RPMI7951 (cell line): ENCODE measurements around a stretch of chr20.

DNA sequence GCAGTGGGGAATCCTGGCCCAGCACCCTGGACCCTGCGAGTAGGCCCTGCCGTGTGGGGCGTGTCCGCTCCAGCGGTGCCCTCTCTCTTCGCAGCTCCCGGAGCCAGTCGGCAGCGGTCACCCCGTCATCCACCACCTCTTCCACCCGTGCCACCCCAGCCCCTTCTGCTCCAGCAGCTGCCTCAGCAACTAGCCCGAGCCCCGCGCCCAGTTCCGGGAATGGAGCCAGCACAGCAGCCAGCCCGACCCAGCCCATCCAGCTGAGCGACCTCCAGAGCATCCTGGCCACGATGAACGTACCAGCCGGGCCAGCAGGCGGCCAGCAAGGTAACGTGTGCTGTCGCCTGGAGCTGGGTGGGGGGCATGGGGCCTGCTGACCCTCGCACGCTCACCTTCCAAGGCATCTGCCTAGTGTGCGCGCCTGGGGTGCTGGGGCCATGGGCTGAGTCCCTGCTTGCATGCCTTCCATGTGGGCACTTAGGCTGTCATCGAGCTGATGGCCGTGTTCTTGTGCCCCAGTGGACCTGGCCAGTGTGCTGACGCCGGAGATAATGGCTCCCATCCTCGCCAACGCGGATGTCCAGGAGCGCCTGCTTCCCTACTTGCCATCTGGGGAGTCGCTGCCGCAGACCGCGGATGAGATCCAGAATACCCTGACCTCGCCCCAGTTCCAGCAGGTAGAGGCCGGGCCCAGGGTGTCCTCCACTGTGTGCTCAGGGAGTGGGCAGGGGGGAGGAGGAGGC is 4.9 kb downstream of the ADRM1 start:
- RAMPAGE, long total RNA, result no peak

GRCh38 chr20:62330739-62331249 is 28.0 kb downstream of the ADRM1 start:
- RAMPAGE, long total RNA, result no peak

- RAMPAGE, long total RNA, result no peak
These were observed 17.5 kb downstream of the LAMA5 start for GRCh38 chr20:62349582-62349950.

DNA sequence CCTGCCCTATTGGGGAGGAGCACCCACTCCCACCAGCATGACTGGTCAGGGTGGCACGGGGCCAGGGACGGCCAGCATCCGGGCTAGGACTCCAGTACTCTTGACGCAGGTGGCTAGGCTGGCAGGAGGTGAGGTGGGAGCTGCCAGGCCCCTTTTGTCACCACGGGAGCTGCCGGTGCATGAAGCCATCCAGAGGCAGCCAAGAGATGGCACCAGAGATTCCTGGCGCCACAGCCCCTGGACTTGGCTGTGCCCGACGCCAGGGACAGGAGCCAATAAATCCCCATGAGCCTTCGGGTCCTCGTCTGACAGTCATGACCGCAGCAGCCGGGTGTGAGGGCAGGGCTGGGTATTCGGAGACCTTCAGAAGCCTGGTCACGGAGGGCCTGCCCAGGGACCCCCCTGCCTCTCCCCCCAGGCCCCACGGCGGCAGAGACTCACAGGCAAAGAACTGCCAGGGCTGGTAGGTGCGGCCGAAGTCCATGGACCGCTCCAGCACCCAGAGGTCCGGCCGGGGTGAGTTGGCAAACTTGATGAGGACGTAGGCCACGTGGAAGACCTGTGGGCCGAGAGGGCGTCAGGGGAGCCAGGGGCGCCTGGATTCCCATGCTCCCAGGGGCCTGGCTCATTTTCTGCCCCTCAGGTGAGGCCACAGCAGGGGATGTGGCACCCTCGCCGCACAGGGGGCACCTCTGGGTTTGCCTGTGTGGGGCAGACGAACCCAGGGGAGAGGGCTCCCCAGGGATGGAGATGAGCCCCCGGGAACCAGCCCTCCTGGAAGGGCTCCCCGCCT is 14.2 kb downstream of the LAMA5 start:
- RAMPAGE, long total RNA, result no peak

DNA sequence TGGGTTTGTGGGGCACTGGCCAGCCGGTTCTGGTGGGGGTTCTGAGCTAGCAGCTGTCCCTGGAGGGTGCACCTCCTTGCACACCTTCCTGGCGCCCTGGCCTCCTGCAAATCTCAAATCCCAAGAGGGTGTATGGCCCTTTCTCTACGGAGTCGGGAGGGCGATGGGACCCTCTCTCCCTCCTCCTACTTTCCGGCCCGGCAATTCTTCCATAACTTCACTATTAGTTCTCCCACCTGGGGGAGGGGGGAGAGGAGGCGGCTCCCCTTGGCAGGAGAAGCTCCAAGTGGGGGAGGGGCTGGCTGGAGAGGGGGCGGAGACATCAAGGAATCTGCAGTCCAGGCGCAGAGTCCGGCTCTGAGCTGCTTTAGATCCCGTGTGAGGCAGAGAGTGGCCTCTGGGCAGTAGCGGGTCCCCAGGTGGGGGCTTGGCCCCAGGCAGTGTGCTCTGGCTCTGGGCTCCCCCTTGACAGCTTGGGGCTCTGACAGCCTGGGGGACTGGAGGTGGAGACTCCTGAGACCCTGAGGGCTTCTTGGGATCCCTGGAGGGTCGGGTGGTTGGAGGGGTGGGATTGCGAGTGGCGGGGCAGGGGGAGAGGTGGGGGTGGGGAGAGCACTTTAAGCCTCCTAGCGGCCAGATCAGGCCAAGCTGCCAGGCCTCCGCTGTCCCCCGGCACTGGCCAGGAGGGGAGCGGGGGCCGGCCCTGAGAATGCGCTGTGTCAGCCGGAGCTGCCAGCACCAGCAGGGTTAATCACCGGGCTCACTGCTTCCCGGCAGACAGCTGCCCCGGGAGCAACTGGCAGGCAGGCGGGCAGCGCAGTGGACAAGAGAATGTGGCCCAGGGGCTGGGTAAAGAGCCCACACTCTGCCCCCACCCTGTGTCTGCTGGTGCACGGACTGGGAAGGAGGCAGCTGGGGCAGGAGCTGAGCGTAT is 1.6 kb upstream of the LAMA5 start:
- RAMPAGE, long total RNA, result no peak

DNA sequence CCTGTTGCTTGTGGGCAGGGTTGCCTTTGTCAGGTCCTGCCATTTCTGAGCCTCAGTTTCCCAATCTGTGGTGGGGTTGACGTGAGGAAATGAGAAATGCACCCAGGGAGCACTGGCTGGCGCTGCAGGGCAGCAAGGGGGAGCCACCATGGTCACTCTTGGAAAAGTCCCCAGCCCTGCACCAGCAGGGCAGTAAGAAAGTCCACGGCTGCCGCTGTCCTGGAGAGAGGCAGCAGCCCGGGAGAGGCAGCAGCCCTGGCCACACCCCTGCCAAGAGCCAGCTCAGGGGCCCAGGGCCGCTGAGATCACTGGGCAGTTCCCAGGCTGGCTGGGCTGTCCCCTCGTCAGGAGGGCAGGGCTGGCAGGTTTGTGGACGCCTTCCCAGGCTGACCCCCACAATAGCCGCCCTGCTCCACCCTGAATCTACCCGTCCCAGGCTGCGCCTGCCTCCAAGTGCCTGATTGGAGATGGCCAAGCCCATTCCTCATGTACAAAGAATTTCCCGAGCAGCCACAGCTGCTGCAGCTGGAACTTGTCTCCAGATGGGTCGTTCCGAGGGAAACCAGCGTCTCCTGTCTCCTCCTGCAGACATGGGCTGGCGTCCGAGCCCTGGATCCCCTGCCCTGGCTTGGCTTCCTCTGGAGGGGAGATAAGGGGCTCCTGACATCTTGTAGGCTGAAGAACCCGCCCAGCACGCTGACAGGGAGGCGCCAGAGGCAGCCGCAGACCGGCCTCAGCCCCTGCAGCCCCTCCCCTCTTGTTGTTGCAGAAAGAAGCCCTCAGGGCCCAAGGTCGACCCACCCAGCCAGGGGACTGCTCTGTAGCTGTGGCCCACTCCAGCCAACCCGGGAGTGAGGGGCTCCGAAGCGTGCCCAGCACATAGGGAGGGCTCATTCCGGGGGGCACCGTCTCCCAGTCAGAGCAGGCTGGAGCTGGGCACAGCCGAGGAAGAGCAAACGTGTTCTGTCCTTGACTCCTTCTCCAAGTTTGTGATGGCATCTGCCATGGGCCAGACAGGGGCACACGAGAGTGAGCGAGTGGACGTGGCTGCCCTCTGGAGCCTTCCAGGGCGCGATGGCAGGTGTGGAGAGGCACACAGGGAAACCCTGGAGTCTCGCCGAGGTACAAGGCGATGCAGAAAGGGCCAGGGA is 9.4 kb upstream of the GATA5 start:
- RAMPAGE, long total RNA, result no peak

- RAMPAGE, long total RNA, result no peak
These were observed 18.8 kb upstream of the GATA5 start for GRCh38 chr20:62494598-62495057.

GRCh38 chr20:62570043-62570396 is 72.3 kb upstream of the SLCO4A1 start:
- RAMPAGE, long total RNA, result no peak

DNA sequence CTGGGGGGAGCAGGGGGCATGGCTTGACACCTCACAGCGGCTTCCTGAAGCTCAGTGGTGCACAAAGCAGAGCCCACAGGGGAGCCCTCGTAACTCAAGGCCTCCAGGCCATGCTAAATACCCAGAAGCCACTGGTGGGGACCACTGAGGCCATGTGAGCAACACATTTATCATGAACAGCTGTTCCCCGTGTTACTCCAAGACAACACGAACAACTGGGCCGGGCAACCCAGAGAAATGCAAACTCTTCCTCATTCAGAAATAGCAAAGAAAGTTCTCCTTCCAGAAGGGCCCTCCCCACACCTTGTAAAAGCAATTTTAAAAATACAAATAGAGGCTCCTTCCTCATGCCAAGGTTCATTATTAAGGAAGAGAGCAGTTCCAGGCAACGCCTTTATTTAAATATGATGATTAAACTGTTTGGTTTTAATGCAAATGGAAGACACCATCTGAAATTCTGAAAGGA is 36.3 kb upstream of the SLCO4A1 start:
- RAMPAGE, long total RNA, result no peak

GRCh38 chr20:62623164-62624387 is 18.7 kb upstream of the SLCO4A1 start:
- RAMPAGE, long total RNA, result no peak

DNA sequence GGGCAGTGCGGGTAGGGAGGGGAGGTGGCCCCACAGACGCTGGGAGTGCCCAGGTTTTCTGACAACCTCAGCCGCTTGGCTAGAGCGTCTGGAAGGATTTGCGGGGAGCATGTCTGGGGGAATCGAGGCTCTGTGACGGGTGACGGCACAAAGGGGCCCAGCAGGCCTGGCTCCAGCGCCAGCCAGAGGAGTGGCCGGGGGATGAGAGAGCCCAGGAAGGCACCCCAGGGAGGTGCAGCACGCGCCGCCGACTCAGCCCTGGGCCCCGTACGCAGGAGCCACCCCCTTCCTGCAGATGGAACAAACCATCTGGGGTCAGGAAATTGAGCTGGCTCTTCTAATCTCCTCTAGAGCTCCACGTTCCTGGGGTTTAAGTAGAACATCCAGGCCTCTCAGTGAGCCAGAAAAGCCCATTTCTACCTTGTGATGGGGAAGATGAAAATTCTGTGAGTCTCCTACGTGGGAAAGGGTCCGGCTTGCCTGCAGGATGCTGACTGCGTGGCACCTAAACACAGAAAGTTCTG is 5.8 kb upstream of the SLCO4A1 start:
- RAMPAGE, long total RNA, result no peak

GRCh38 chr20:62643185-62643926 is 1.1 kb downstream of the SLCO4A1 start:
- RAMPAGE, long total RNA, result no peak

DNA sequence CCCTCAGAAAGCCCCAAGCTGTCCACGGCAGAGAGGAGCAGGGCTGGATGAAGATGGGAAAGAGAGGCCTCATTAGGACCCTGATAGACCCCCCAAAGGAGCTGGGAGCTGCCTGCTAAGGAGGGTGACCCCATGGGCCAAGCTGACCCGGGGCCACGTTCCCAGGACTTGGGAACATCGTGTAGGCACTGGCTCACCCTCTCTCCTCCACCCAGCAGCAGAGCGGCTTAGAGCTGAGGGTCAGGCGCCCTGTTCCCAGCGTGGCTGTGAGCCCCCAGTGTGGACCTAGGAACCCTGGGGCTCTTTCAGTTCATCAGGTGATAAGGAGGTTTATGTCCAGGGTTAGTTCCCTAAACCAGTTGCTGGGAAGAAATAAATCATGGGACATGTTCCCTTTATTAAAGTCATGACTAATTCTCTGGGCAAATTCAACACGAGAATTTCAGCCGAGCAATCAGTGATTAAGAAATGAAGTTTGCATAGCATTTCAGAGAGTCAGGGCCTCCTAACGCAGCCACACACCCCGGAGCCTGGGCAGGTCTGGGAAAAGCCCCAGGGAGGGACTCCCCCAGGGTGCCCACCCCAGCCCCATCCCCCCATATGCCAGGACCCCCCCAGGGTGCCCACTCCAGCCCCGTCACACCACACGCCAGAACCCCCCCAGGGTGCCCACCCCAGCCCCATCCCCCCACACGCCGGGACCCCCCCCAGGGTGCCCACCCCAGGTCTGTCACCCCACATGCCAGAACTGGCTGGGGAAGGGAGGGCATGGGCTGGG is 20.0 kb downstream of the SLCO4A1 start:
- RAMPAGE, long total RNA, result no peak

- RAMPAGE, long total RNA, result no peak
These were observed 8.1 kb downstream of the COL9A3 start for GRCh38 chr20:62824909-62825451.

DNA sequence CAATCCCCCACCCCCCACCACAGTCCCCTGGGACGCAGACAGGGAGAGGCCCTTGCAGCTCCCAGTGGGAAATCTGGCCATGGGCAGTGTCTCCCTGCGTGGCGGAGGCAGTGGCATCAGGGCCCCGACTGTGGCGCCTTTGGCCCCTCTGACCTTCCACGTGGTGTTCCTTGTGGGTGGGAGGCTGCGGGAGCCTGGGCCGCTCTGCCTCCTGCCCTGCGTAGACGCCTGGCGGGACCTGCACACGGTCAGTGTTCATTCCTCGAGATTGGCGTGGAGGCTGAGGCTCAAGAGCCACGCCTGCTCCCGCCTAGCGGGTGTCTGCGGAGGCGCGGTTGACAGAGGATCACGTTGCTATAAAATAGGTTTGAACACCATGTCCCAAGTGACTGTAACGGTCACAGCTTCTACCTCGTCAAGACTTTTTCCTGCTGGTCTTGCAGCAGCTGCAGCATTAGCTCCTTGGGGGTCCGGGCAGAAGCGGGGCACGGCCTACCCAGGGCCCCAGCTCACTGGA is 14.0 kb downstream of the COL9A3 start:
- RAMPAGE, long total RNA, result no peak

- RAMPAGE, long total RNA, result no peak
These were observed 19.3 kb downstream of the COL9A3 start for GRCh38 chr20:62835941-62836810.

- RAMPAGE, long total RNA, result no peak
These were observed 10.6 kb upstream of the TCFL5 start for GRCh38 chr20:62872234-62872604.

- RAMPAGE, long total RNA, result no peak
These were observed 26.0 kb upstream of the TCFL5 start for GRCh38 chr20:62887519-62888069.

DNA sequence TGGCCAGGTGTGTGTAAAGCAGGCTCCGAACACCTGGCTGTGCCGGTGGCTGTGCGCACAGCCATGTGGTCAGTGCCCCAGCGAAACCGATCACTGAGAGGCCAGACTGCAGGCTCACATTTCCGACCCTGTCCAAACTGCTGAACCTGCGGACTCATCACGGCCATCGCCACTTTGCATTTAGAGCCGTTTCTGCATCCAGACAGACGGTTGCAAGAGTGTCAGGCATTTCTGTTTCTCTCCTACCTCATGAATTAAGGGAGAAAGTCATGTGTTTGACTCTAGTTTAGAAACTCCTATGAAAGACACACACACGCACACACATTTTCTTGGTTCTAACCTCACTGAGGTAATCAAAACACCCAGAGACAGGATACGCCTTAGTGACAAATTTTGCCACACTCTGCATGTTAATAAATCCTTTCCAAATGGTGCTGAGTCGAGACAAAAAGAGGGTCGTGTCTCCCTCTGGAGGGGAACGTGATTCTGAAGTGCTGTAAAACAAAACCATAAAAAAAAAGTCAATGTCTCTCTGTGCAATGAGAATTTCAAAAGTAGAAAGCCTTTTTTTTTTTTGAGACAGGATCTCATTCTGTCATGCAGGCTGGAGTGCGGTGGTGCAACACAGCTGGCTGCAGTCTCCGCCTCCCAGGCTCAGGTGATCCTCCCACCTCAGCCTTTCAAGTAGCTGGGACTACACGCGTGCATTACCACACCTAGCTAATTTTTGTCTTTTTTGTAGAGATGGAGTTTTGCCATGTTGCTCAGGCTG is 31.0 kb upstream of the TCFL5 start:
- RAMPAGE, long total RNA, result no peak

GRCh38 chr20:62914836-62915501 is 11.3 kb downstream of the DIDO1 start:
- RAMPAGE, long total RNA, result no peak